Type B pancreatic cell (in vitro differentiated cells): ENCODE data around the genes LENEP and EFNA1.

DNA sequence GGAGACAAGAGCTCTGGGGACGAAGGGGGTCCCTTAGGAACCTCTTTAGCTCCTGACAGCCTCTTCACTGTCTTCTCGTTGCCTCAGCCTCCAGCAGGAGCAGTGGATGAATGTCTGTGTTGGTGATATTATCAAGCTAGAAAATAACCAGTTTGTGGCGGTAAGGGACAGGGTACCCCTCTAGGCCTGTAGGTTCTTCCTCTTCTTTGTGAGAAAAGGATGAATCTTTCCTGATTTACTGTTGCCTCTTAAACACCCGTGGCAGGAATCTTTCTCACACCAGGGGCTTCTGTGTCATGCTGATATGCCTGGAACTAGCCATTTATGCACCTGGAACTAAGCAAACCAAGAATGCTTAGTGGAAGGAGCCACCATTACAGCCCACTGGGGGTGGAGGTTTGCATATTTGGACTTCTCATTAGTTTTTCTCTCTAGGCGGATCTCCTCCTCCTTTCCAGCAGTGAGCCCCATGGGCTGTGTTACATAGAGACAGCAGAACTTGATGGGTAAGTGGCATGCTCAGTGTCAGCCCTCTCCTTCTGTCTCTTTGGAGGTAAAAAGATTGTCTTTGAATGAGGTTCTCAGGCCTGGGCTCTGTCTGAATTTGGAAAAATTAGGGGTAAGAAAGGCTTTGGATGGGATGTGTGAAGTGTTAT lies 6.3 kb downstream of the ATP8B2 start:
- PRO-cap, result no peak

DNA sequence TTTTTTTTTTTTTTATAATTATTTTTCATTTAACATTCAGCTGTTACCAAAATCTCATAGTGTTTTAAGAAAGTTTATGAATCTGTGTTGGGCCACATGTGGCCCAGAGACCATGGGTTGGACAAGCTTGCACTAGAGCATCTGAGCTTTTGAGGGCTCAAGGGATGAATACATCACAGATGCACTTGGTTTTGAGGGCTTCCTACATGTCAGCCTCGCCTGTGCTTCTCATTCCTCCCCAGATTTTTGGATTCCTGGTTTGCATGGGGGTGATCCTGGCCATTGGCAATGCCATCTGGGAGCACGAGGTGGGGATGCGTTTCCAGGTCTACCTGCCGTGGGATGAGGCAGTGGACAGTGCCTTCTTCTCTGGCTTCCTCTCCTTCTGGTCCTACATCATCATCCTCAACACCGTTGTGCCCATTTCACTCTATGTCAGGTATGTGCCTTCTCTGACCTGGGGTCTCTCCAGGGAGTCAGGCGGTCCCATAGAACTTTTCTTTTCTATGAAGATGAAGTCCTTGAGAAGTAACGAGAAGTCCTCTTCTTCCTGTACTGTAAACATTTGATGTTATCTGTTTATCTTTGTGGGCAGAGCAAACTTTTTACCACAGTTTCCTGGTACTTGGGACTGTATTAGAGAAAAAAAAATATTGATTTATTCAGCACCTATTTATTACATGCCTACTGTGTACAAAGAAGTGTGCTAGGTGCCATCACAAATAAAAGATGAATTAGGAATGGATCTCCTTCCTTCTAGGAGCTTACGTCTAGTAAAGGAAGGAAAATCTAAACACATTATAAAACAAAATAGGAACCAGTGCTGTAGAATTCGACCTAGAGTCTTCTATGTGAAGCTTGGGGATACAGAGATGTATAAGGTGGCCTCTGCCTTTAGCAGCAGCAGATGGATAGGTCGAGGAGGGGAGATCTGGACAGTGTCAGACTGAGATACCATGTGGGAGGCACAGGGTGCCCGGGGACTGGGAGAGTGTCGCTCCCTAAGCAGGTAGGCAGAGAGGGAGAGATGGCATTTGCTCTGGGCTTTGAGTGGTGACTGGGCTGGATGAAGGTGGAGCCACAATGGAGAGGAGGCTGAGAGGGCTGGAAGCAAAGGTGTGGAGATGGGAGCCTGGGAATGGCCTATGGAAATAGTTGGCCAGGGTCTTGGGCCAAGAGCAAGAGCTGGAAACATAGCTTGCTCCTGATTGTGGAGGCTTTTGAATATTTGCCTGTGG lies 12.2 kb downstream of the ATP8B2 start:
- PRO-cap, result no peak

- PRO-cap, result no peak
Measured at GRCh38 chr1:154343574-154344574, 18.5 kb downstream of the ATP8B2 start.

GRCh38 chr1:154419386-154419983 lies 14.3 kb downstream of the IL6R start:
- PRO-cap, result no peak

DNA sequence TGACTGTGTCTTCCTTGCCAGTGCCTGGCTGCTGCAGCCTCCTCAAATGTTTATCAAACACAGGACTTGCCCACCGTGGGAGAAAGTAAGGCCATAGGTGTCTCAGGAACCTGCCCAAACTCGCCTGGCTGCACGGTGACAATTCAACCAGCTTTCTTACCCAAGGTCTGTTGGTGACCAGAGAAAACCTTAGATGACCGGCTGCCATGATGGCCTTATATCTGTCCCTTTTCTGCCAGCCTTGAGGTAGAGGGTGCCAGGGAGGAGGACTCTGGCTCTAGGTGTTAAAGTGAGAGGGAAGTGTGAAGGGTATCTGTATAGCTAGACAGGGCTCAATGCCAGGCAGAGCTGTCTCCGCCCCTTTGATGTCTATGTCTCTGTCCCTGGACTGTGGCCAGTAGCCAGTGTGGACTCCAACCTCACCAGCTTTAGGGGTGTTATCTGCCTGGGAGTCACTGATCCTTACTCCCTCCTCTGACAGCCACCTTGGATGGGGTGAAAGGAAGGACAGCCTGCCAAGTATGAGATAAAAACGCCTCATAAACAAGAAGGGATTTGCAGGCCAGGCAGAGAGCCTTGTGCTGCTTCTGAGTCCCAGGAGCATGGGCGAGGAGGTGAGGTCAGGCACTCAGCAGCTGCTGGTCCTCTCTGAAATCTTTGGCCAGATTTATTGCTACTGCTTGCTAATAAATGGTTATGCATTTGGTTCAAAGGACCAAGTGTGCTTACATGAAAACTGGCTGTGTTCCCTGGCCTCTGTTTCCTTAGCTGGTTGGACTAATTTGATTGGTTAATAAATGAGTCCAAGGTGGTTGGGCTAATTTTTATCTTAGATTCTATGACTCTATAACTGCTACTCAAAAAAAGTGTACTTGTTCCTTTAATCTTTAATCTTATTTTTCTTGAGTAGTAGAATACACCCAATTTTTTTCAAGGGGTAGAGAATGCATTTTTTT lies 22.5 kb downstream of the IL6R start:
- PRO-cap, result no peak

DNA sequence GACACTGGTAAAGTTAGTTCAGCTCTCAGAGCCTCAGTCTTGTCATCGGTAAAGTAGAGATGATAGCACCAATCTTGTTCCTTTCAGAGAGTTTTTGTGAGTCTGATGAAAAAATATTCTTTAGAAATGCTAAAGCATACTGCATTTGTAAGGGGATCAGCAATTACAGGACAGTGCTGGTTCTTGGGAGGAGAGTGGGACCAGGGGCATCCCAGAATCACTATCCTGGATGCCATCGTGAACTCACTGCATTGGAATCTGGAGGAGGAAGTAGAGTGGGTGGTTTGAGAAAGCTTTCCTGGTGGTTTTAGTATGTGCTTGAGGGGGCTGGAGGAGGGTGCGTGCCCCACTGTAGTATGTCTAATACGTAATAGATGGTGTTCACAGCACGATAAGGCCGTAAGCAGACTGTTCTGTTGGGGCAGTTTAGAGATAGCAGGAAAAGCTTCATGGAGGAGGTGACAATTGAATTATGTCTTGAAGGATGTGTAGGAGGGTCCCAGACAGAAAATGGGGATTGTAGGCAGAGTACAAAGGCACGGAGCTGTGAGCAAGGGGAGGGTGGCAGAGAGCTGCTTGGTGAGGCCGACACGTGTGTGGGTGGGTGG lies 36.8 kb downstream of the IL6R start:
- PRO-cap, result no peak

GRCh38 chr1:154555350-154555639 lies 3.2 kb downstream of the UBE2Q1 start:
- PRO-cap, result no peak

DNA sequence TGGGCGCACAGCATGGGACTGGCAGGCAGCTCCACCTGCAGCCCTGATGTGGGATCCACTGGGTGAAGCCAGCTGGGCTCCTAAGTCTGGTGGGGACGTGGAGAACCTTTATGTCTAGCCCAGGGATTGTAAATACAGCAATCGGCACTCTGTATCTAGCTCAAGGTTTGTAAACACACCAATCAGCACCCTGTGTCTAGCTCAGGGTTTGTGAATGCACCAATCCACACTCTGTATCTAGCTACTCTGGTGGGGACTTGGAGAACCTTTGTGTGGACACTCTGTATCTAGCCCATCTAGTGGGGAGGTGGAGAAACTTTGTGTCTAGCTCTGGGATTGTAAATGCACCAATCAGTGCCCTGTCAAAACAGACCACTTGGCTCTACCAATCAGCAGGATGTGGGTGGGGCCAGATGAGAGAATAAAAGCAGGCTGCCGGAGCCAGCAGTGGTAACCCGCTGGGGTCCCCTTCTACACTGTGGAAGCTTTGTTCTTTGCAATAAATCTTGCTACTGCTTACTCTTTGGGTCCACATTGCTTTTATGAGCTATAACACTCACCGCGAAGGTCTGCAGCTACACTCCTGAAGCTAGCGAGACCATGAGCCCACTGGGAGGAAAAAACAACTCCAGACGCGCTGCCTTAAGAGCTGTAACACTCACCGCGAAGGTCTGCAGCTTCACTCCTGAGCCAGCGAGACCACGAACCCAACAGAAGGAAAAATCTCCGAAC lies 63.3 kb upstream of the ADAR start:
- PRO-cap, result no peak

DNA sequence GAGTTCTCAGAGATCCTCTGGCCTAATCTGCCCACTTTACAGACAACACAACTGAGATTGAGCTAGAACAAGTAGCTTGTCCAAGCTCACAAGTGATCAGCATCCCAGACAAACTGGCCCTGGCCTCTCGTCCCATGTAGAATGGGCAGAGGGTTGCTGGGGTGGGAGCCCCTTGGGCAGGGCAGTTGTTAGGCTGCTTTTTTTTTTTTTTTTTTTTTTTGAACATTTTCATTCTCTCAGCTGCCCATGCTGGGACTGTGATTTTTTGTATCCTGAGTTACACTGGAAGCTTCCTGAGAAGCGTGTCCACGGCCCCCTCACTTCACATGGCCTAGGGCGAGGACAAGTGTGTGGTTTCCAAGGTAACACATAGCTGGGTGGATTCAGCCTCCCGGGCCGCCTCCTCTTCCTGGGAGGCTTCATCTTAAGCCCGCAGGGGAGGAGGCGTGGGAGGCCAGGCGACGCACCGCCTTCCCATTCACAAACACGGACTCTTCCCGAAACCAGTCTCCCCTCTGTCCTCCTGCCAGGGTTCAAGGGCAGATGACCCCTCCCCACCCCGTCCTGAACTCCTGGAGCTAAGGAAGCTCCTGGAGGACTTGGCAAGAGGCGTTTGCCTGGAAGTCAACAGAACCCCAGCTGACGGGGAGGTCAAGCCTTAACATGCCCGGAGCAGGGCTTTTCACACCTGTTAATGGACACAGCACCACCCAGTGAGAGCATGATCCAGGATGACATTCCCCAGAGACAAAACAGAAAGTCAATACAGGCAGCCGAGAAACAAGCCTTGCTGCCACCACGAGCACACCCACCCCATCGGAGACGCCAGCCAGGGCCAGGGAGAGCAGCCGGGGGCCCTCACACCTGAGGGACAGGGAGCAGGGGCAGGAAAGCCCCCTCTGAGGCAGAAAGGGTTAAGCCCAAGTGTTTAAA lies 56.8 kb downstream of the KCNN3 start:
- PRO-cap, result no peak

GRCh38 chr1:154846630-154847562 lies 23.2 kb downstream of the KCNN3 start:
- PRO-cap, result no peak

GRCh38 chr1:154866981-154867982 lies 2.8 kb downstream of the KCNN3 start:
- PRO-cap, result no peak

- PRO-cap, result bidirectional peak, plus-strand start at chr1:154936265, minus-strand start at chr1:154936180
Measured at GRCh38 chr1:154936019-154936337, 541 bp downstream of the PMVK start.

DNA sequence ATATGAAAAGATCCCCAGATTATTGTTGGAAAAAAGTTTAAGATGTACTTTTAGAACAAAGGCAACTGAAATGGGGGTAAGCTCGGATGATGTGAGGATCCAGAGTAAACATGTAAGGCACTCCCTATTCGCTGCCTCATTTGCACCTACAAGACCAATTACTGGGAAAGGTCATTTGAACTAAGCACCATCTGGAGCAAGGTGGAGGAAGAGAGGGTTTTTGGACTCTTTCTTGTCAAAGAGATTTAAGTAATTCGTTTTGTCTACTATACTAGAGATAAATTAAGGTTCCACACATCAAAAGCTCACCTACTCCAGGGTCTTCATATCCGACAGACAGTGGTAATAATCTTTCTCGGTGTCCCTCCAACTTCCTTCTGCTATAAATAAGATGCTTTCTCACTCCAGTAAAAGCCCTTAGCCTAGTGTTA lies 610 bp upstream of the FLAD1 start:
- PRO-cap, result no peak

GRCh38 chr1:154992858-154993678 lies at the start of gene LENEP:
Gene LENEP, plus strand, starts transcription at chr1:154993586.
- PRO-cap, result no peak

DNA sequence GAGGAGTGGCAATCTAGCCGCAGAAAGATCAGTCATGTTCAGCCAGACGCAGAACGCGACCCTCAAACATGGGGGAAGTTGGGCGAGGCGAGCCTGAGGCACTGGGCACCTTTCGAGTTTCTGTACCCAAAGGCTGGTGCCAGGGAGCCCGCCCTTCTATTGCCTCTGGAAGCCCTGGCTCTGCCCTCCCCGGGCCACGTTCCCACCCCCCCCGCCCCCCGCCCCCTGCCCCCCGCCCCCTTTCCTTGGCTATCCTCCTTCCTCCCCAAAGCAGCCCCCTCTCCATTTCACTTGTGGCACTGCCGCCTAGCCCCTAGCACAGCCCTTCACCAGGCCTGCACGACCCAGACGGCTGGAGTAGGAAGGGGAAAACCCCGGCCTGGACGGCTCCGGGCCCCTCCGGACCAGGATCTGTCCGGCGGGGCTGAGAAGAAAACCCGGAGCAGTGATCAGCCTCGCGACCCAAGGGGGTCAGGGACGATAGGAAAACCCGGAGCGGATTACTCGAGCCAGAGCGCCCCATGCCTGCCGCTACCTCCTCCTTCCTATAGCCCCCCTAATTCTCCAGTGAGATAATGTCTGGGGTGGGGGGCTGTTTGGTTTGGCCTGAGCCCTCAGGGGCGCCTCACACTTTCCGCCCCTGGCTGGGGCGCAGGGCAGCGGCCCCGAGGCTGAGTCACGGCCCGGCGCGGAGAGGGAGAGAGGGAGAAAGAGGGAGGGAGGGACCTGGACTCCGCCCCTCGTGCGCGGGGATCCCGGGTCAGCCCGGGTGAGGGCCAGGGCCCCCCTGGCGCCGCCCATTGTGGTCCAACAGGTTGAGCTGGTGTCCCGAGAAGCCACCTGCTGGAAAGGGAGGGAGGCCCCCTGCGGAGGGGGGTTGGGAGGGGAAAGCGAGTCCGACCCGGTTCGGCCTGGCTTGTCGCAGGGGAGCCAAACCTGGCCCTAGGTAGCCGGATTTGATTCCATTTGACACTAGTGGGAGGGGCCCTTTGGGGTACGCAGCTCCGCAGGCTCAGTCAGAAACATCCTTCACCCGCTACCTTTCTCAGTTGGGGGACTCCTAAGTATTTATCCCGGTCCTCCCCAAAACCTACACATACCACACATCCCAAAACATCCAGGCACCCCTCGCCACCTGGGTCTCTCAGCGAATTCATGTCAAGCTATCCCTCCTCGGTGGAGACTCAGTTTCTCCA lies 1.8 kb upstream of the ZBTB7B start:
- PRO-cap, result bidirectional peak, plus-strand start at position 407 of the sequence, minus-strand start at position 413 of the sequence; bidirectional peak, plus-strand start at position 893 of the sequence, minus-strand start at position 708 of the sequence

DNA sequence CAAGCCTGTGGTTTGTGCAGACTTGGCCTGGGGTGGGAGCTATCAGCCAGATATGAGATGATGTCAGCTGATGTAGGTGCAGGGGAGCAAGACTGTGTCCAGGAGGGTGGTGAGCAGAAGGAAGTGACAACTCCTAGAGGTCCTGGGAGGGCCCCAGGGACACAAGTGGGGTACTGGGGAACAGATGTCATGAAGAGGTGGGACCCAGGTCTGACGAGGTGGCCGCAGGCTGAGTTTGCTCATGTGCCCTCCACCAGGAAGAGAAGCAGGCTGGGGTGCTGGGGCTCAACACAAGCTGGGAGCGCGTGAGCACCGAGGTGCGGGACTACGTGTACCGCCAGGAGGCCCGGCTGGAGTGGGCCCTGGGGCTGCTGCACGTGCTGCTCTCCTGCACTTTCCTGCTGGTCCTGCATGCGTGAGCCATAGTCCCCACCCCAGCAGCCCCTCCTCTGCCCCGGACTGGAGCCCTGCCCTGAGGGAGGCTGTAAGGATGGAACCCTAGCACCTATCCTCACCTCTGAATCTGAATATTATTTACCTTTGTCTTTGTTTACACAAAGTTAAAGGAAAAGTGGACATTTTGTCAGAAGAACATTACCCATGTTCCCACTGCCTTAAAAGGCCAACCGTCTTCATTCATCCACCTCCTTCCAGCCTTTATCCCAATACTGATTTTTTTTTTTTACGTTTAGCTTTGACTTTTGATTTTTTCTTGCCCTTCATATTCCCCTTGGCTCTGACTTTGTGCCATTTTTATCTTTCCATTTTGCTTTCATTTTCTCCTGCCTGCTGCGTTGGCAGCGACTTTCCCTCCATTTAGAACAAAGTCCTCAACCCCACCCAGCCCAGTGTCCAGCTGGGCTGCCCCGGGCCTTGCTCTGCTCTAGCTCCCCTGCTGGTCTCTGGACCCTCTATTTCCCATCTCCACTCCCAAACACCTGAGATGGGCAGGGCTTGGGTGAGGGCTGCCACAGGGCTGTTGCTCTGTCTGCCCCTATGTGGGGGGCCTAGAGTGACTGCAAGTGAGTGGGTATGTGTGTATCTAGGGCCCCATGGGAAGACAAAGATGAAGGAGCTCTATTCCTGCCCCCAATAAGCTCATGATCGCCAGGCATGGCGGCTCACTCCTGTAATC lies 7.7 kb upstream of the ADAM15 start:
- PRO-cap, result no peak

GRCh38 chr1:155086122-155086823 lies 7.6 kb downstream of the EFNA3 start:
- PRO-cap, result no peak

DNA sequence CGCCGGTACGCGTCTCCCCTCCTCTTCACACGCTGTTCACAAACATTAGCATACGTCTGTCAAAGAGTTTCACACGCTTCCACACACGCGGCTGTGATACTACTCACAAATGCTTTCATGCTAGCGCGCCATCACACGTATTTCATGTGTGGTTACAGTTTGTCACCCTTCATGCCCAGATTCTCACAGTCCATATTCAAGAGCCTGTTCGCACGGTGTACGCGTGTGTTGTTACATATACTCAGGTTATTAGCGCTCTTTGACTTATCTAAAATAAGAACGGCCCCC lies 845 bp upstream of the EFNA1 start:
- PRO-cap, result no peak

- PRO-cap, result bidirectional peak, plus-strand start at chr1:155127876, minus-strand start at chr1:155127741
Measured at GRCh38 chr1:155127837-155128401, at the start of gene EFNA1. Gene EFNA1, plus strand, starts transcription at chr1:155127876.

- PRO-cap, result no peak
Measured at GRCh38 chr1:155128402-155128753, 702 bp downstream of the EFNA1 start.